ENCODE data around the genes LRCOL1 and ANKLE2.

GRCh38 chr12:132508146-132508909 lies 18.4 kb downstream of the FBRSL1 start:
- PRO-cap, 2 experiments, result no peak in any of the 2 experiments
- RAMPAGE, long total RNA, 5 experiments, result no peak in any of the 5 experiments

- PRO-cap, 2 experiments, result no peak in any of the 2 experiments
- RAMPAGE, long total RNA, 5 experiments, result no peak in any of the 5 experiments
These were observed 39.9 kb downstream of the FBRSL1 start for GRCh38 chr12:132529751-132530272.

GRCh38 chr12:132558696-132559297 lies 51.6 kb downstream of the LRCOL1 start:
- PRO-cap, 2 experiments, result no peak in any of the 2 experiments
- RAMPAGE, long total RNA, 5 experiments, result no peak in any of the 5 experiments

DNA sequence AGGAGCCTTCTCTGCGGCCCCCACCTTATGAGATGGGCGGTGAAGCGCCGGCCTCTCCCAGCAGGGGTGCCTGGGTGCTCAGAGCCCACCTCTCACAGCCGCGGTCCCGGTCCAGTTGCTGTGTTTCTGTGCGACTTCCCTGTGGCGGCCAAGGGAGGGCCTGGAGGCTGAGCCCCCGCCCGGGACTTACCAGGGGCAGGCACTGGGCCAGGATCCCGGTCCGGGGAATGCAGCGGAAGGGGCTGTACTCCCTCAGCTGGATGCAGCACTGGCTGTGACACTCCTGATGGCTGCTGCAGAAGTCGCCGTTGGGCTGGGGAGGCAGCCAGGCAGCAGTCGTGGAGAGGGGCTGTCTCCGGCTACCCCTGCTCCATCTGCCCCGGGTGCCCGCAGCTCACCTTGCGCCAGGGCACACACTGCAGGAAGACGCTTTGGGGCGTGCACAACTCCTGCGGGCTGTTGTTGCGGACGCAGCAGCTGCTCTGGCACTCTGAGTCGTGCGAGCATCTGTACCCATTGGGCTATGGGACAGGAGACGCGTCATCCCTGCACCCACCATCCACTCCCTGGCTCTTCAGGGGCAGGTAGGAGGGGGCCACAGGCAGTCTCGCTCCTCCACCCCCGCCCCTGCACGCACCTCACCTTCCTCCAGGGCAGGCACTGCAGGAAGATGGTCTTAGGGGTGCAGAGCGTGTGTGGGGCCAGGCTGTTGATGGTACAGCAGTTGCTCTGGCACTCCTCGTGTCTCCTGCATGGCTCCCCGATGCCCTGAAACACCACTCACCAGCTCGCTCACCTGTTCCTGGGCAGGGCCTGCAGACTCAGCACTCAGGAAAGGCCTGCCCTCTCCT lies 6.1 kb downstream of the LRCOL1 start:
- PRO-cap, 2 experiments, result peak in 2 of 2 experiments; most common plus-strand start position 298 of the sequence (in 2); most common minus-strand start position 128 of the sequence (in 2)
- RAMPAGE, long total RNA, 5 experiments, result start-site peak on the minus strand in 1 of 5 experiments, centred at position 137 of the sequence, 7 reads per replicate

- PRO-cap, 2 experiments, result no peak in any of the 2 experiments
- RAMPAGE, long total RNA, 5 experiments, result no peak in any of the 5 experiments
These were observed at the start of gene LRCOL1 for GRCh38 chr12:132610228-132611018. Gene LRCOL1, minus strand, starts transcription at chr12:132610582.

- PRO-cap, 2 experiments, result no peak in any of the 2 experiments
- RAMPAGE, long total RNA, 5 experiments, result no peak in any of the 5 experiments
These were observed 31.1 kb downstream of the P2RX2 start for GRCh38 chr12:132649513-132650167.

DNA sequence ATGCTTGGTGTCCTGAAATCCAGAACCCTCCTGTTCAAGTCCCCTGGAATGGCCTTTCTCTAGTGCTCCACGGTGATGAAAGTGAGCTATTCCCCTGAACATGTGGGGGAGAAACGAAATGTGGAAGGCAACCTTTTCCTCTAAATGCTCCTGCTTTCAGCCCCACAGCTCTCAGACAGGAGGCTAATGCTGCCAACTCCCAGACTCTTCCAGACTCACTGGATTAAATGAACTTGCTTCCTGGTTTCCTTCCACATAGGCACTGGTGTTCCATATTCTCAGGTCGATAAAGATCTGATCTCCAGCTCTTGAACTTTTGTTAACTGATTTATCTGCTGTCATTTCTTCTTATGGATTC lies 2.4 kb upstream of the PGAM5 start:
- PRO-cap, 2 experiments, result no peak in any of the 2 experiments
- RAMPAGE, long total RNA, 5 experiments, result no peak in any of the 5 experiments

DNA sequence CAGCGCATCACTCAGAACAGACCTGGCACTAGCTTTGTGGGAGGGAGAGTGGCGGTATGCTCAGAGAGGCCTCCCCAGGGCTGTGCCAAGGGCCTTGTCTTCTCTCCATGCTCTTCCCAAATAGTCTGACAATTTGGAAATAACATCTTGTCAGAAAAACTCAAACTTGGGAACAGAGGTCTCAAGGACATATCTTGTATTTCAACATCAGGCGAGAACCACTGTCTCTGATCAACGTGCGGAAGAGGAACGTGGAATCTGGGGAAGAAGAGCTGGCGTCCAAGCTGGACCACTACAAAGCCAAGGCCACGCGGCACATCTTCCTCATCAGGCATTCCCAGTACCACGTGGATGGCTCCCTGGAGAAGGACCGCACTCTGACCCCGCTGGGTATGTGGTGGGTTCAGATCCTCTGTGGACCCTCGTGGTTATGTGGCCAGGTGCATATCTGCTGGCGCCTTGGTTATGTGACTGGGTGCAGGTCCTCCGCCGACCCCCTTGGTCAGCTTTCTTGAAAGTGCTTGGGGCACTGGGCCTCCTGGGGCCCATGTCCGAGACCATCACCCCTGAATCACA lies 4.1 kb downstream of the PGAM5 start:
- PRO-cap, 2 experiments, result no peak in any of the 2 experiments
- RAMPAGE, long total RNA, 5 experiments, result no peak in any of the 5 experiments

- PRO-cap, 2 experiments, result no peak in any of the 2 experiments
- RAMPAGE, long total RNA, 5 experiments, result no peak in any of the 5 experiments
These were observed 24.7 kb downstream of the ANKLE2 start for GRCh38 chr12:132736782-132737501.

GRCh38 chr12:132747672-132748566 lies 13.7 kb downstream of the ANKLE2 start:
- PRO-cap, 2 experiments, result no peak in any of the 2 experiments
- RAMPAGE, long total RNA, 5 experiments, result no peak in any of the 5 experiments

- PRO-cap, 2 experiments, result peak in 2 of 2 experiments; most common plus-strand start chr12:132761306 (in 1); most common minus-strand start chr12:132761218 (in 1)
- RAMPAGE, long total RNA, 5 experiments, result no peak in any of the 5 experiments
These were observed at the start of gene ANKLE2 for GRCh38 chr12:132761030-132761984. Gene ANKLE2, minus strand, starts transcription at chr12:132761832.

DNA sequence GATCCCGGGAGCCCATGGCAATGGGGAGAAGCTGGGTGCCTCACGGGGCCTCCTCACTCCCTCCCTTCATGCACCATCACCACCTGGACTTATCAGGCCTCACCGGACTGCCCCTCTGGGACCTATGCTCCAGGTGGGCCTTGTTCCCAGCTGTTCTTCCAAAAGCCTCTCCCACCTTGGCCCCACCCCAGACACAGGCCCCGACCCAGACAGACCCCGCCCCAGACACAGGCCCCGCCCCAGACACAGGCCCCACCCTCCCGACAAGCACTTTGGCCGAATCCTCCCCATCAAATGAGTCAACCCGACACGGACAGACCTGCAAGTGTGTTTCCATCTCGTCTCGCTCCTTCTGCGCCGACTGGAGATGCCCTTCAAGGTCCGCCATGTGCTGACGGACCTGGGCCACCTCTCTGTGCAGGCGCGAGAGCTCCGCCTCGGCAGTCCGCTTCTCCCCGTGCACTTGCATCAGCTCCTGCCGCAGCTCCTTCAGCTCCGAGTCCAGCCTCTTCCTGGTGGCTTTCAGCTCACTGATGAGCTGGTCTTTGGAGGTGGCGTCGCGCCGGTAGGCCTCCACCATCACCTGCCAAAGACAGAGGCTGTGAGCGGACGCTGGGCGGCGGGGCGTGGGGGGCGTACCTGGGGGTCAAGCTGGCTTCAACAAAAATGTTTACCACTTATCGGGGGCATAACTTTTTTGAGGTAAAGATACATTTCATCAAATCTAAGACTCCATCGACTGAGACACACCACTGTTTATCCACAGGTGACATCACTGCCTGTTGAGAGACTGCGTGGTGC lies 27.3 kb upstream of the ANKLE2 start:
- PRO-cap, 2 experiments, result no peak in any of the 2 experiments
- RAMPAGE, long total RNA, 5 experiments, result no peak in any of the 5 experiments

GRCh38 chr12:132827538-132828161 lies 1.0 kb downstream of the GOLGA3 start:
- PRO-cap, 2 experiments, result no peak in any of the 2 experiments
- RAMPAGE, long total RNA, 5 experiments, result no peak in any of the 5 experiments

GRCh38 chr12:132872693-132873508 lies 14.5 kb downstream of the CHFR start:
- PRO-cap, 2 experiments, result no peak in any of the 2 experiments
- RAMPAGE, long total RNA, 5 experiments, result no peak in any of the 5 experiments

DNA sequence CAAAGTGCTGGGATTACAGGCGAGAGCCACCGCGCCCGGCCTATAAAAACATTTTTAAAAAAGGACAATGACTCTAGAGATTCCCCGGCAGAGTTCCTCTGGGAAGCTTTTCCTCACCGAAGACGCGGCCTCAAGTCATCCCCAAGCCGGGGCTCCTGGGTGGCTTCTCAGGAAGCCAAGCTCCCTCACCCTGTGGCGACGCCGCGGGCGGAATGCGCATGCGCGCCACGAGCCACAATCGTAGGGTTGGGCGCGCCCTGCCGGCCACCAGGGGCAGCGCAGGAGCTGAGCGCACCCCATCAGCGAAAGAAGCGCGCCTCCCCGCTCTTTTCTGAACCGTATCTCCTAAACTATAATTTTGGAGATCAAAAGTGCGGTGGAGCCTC lies 17.3 kb upstream of the CHFR start:
- PRO-cap, 2 experiments, result peak in 1 of 2 experiments; most common minus-strand start position 192 of the sequence (in 1)
- RAMPAGE, long total RNA, 5 experiments, result no peak in any of the 5 experiments

DNA sequence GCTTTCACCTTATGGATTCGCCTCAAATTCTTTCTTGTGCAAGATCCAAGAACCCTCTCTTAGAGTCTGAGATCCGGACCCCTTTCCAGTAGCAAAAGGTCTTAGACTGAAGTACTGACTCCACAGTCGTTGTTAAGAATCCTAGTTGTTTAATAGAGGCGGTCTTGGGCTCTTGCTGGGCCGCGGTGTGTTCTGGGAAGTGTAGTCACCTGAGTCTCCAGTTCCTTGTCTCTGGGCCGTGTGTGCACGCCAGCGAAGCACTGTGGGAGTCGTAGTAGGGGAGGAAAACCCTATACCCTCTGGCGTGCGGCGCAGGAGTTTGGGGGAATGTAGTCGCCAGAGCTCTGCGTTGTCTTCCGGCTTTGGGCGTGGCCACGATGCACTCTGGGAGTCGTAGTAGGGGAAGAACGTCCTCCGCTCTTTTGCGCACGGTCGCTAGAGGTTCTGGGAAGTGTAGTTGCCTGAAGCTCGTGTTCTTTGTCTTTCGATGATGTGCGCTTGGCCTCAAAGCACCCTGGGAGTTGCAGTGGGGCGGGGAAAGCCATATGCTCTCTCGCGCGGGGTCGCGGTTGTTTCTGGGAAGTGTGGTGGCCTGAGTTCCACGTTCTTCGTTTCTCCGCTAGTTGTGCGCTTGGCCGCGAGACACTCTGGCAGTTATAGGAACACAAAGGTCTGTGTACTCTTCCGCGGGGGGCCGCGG lies 691 bp upstream of the ZNF140 start:
- PRO-cap, 2 experiments, result peak in 2 of 2 experiments; most common plus-strand start position 392 of the sequence (in 1); most common minus-strand start position 358 of the sequence (in 2)
- RAMPAGE, long total RNA, 5 experiments, result no peak in any of the 5 experiments

- PRO-cap, 2 experiments, result no peak in any of the 2 experiments
- RAMPAGE, long total RNA, 5 experiments, result no peak in any of the 5 experiments
These were observed 11.3 kb downstream of the ZNF140 start for GRCh38 chr12:133092002-133092354.

DNA sequence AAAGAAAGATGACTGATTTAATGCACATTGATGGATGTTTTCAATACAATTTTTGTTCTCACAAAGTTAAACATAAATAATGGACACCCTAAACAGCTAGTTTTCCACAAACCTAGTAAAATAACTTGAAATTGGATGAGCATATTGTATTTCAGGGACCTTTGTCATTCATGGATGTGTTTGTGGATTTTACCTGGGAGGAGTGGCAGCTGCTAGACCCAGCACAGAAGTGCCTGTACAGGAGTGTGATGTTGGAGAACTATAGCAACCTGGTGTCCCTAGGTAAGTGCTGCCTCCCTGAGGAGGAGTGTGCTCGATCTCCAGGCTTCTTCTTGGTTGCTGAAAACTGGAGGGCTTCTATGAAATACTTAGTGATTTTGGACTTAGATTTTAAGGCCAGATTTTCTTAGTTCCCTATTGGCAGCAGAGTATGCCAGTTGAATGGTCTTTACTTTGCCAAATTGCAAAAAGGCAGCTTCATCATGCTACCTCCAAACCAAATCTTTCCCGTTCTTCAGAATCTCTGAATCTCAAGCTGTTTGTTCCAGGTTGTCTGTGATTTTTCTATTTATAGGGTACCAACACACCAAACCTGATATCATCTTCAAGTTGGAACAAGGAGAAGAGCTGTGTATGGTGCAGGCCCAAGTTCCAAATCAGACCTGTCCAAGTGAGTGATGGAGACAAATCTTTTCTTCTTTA lies 10.2 kb downstream of the ZNF268 start:
- PRO-cap, 2 experiments, result no peak in any of the 2 experiments
- RAMPAGE, long total RNA, 5 experiments, result no peak in any of the 5 experiments

Measured in thyroid gland (tissue), 7 donors.